Measurements from ENCODE around the gene ADRA2B.

GRCh38 chr2:96116202-96117377, at the start of gene ADRA2B:
Gene ADRA2B (minus strand): TSS chr2:96116571.
- PRO-cap, result bidirectional peak, plus-strand start at chr2:96116646, minus-strand start at chr2:96116571

DNA sequence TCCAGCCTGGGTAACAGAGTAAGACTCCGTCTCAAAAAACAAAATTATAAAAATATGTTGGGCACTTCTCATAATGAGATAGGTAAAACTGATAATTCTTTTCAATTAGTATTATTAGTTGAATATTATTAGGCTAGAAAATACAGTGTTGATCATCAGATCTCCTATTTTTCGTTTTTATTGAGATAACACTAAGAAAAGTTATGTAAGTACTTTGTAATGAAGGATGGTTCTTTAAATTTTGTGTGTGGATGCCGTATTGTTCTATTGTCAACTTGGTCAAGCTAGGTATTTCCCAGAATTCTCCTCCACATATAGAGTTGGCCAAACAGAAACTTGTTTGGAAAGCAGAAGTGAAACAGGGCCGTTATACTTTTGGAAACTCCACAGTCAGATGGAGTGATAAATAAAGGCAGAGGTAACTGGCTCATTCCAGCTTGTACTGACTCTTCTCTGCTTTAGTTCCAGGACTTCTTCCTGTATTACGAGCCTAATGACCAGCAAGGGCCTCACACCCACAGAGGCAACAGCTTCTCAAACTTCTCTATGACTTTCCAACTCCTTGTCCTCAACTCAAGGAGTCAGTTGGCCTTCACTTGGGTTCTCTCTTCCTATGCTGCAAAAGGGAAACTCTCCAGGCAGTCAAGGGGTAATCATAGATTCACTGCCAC, 16.4 kb upstream of the STARD7 start:
- PRO-cap, result no peak

DNA sequence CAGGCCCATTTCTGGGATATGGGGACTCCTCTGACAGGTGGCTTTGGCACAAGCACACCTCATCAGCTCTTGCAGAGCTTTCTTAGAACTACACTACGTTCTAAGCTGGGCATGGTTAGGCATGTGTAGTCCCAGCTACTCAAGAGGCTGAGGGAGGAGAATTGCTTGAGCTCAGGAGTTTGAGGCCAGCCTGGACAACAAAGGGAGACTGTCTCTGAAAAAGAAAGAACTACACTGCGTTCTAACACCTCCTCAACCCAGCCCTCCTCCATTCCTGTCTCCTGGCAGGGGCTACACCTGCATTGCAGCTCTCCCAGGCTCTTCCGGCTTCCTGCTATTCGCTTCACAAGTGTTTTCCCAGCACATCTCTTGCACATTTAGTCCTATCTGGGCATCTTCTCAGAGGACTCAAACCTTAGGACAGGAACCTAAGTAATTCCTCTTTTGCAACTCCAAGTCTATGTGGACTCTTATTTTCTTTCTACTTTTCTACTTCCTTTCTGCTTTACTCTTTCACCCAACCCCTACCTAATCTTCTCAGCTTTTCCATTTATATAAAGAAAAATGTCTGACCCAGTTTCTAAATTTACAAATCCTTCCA, 25.6 kb upstream of the STARD7 start:
- PRO-cap, result no peak

GRCh38 chr2:96244680-96245462, 20.9 kb downstream of the TMEM127 start:
- PRO-cap, result no peak

- PRO-cap, result no peak
Observed at GRCh38 chr2:96246442-96247477, 19.0 kb downstream of the TMEM127 start.

DNA sequence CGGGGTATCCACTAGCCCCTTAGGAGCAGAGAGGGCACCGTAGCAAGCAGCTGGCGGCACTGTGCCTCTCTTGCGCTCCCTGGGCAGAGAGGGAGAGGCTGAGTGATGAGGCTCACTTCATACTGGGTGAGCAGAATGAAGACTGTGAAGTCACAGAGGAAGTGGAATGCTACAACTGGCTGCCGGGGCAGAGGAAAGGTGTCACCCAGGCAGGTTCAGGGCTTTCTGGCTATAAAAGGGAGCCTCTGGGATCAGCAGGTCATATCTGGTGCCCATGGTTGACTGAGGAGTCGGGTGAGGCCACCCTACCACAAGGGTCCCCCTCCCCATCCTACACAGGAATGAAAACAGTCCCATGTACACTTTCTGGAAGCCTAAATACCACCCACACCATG, 895 bp downstream of the ITPRIPL1 start:
- PRO-cap, result no peak

- PRO-cap, result no peak
Observed at GRCh38 chr2:96485344-96485708, 19.8 kb downstream of the NEURL3 start.

DNA sequence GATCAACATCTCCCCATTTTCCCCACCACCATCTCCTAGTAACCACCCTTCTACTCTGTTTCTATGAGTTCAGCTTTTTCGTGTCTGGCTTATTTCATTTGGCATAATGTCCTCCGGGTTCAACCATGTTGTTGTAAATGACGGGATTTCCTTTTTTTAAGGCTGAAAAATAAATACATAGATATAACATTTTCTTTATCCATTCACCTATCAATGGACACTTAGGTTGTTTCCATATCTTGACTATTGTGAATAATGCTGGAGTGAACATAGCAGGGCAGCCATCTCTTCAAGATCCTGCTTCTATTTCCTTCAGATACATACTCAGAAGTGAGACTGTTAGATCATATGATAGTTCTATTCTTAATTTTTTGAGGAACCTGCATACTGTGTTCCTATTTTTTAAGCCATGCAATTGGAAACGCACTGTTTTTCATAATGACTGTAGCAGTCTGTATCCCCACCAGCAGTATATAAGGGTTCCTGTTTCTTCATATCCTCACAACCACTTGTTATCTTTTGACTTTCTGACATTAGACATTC, 15.6 kb downstream of the NEURL3 start:
- PRO-cap, result no peak

DNA sequence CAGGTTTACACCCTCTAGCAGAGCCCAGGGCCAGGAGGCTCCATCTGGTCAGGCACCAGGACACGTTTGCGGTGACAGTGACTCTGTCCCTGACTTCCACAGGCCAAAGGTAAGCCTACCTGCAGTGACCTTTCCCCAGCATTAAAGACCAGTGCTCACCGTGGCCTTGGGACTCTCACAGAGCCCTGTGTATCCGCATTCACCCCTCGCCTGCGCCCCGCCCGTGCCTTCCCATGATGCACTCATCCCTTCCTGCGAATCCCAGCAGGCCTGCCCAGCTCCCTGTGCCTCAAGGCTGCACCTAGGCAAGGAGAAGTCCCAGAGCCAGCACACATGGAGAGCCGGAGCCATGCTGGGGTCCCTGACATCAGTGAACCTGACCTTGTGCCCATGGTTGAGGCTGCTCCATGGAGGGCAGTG, 3.2 kb downstream of the NEURL3 start:
- PRO-cap, result no peak

GRCh38 chr2:96527985-96529295, 8.1 kb upstream of the ARID5A start:
- PRO-cap, result bidirectional peak, plus-strand start at chr2:96528571, minus-strand start at chr2:96528380; unidirectional peak, plus-strand start at chr2:96528980

- PRO-cap, result no peak
Observed at GRCh38 chr2:96553419-96554364, 17.1 kb downstream of the ARID5A start.

GRCh38 chr2:96665082-96665611, 22.6 kb downstream of the FER1L5 start:
- PRO-cap, result no peak

DNA sequence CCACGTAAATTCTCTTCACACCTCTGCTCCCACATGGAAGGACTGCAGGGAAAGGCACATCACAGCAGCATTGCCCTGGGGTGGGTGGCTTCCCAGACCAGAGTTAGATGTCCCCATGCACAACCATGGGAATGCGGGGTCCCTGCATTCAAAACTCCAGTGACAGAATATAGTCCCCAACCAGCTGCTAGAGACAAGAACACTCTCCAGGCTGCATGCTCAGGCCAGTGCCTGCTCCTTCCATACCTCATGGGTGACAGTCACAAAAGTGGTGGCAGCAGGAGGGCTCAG, 33.0 kb downstream of the LMAN2L start:
- PRO-cap, result no peak

- PRO-cap, result no peak
Observed at GRCh38 chr2:96758999-96759316, 1.7 kb upstream of the CNNM4 start.

DNA sequence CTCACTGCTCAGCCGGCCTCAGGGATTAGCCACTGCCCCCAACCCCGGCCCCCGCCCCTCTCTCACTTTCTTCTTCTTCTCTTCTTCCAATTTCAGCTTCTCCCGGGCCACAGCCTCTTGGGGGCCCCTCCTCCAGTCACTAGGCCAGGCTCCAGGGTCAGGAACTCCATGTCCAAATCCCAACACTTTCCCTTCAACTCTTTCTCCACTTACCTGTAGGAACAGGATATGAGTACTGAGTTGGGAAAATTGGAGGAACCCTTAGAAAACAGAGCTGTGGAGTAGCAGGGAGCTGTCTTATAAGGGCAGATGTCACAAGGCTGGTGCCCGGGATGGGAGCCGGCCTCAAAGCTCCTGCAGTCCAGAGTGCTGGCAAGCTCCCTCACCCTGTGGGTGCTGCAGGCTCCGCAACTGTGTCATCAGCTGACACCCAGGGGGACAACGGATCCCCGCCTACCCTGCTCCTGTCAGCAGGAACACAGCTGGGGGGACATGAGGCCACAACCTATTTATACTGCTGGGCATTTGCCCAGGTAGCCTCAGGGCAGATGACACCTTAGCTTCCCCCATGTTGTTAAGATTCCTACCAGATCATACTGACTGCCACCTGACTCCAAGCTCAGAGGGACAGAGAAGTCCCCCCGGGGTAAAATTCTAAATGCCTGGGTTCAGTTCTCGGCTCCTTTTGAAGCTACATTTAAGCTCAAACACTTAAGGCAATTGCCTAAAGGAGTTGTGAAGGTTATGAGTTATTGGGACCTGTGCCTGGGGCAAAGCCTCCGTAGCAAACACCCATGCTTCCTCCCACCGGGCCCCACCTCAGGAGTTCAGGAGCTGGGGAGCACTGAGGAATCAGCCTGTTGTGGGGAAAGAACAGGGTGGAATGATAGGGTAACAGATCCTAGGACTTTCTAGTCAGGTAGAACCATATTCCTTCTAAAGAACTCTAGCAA, 1.2 kb downstream of the ANKRD23 start:
- PRO-cap, result no peak

- PRO-cap, result no peak
Observed at GRCh38 chr2:96882025-96882959, 12.4 kb upstream of the SEMA4C start.

- PRO-cap, result no peak
Observed at GRCh38 chr2:96913247-96913823, 43.5 kb upstream of the SEMA4C start.

GRCh38 chr2:96950006-96950801, 36.2 kb downstream of the FAM178B start:
- PRO-cap, result no peak

- PRO-cap, result no peak
Observed at GRCh38 chr2:96952051-96952586, 34.3 kb downstream of the FAM178B start.

DNA sequence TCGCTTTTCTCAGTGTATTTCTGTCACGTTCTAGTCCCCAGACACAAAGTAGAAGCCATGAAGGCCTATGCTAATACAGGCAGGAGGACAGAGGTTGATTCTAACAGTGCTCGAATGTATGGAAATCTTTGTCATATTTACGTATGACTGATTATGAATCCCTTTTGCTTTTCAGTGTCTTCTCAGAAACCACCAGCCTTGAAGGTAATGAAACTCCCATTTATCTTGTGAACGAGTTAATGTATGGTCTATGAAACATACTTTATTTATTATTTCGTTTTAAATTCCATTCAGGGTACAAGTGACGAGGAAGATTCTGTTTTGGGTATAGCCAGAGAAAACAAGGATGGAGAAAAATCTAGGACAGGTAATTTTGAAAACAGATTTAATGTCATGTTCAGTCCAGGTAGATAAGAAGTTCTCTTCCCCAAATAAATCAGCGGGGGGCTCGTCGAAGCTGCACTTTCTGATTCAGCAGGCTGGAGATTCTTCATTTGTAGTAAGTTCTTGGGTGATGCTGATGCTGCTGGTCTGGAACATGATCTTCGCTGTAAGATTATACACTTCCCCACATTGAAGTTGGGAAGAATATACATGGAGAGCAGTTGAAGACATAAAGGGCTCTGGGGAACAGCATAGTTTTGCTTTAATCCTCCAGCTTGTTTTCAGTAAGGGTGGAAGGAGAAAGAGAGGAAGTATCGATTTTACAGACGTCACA, 89.2 kb downstream of the ANKRD36 start:
- PRO-cap, result no peak